Measurements from ENCODE around the genes IFTAP and RAG2.

GRCh38 chr11:35150501-35151369, 11.8 kb downstream of the CD44 start:
- PRO-cap, result no peak
- RAMPAGE, long total RNA, 4 experiments, result no peak in any of the 4 experiments

DNA sequence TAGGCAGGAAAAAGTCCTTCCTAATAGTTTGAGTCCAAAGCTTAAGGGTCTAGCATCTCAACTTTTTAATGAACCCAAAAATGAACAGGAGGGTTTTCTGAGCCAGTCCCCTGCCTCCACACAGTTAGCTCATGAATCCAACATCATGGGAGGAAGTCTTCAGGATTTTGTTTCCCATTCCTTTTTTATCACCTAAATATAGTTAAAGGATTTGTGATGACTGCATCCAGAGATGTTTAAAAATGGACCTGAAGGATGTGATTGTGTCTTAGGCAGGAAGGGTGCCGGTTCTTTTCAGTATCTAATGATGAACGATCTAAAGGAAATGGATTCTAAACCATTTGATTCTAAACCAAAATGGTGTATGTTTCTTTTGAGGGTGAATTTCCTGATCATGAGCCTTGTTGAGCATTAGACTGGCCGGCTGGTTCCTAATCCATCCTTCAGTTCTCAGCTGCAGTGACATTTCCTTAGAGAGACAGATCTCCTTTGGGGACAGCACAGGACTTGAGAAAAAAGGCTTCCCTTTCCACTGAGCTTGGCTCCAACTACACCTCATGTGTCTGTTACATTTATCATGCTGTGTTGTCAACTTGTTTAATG, 17.3 kb downstream of the CD44 start:
- PRO-cap, result no peak
- RAMPAGE, long total RNA, 4 experiments, result no peak in any of the 4 experiments

DNA sequence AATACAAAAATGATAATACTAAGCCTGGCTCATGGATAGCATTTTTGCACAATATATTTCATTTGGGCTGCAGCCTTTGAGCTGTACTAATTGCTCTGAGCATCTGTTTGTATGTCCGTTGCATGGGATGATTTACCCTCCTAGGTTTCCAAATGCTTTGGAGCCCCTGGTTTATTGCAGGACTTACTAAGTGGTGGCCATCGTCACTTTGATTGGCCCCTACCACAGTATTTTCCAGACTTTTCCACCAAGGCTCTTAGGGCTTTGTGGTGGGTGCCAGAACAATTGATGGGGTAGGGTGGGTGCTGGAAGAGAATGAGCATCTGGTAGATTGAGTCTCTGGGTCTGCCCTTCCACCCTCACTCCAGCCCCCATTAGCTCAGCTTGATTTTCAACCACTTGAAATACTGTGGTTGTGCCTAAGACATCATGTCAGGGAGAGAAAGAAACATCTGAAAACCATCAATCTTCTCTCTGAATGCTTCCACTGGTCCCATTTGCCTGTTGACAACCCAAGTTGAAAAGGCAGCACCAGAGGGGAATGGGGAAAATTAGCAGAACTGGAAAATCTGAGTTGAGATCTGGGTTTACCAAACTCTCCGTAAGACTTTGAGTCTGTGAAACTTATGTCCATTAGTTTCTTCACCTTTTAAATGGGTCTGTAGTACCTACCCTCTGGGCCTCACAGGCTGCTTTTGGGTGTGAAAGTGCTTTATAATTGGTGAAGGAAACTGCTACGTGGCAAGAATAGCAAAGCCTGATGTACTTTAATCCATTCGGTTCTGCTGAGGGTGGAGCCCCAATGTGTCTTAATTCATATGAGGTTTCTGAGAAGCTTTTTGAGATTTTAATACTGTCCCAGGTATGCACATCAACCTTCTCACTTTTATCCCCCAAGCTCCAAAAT, 26.1 kb downstream of the CD44 start:
- PRO-cap, result no peak
- RAMPAGE, long total RNA, 4 experiments, result no peak in any of the 4 experiments

GRCh38 chr11:35311177-35311691, 108.1 kb downstream of the SLC1A2 start:
- PRO-cap, result no peak
- RAMPAGE, long total RNA, 4 experiments, result no peak in any of the 4 experiments

DNA sequence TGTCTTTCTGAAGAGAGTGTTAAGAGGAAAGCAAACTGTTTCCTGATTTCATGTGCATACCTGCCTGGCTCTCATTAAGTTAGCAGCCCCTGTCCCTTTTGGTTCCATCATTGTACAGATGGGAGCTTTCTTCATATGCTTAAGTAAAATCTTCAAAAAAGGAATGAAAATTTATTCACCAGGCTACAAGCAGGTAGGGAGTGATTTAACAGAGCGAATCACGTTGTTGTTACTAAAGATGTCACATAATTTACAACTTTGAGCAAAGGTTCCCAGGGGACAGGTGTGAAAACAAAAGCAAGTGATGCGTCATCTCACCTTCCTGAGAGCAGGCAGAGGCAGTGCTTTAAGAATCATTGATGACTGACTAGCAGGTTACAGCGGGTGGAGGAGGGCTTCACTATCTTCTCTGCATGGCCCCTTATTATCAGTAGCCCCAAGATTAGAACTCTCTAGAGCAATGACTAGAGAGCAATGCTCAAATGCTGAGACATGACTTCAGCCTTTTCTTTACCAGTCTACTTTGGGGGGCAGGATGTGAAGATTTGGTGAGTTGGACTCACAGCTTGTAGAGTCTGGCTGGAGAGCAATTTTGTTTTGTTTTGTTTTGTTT, 85.0 kb downstream of the SLC1A2 start:
- PRO-cap, result no peak
- RAMPAGE, long total RNA, 4 experiments, result no peak in any of the 4 experiments

GRCh38 chr11:35363932-35364582, 55.3 kb downstream of the SLC1A2 start:
- PRO-cap, result no peak
- RAMPAGE, long total RNA, 4 experiments, result no peak in any of the 4 experiments

DNA sequence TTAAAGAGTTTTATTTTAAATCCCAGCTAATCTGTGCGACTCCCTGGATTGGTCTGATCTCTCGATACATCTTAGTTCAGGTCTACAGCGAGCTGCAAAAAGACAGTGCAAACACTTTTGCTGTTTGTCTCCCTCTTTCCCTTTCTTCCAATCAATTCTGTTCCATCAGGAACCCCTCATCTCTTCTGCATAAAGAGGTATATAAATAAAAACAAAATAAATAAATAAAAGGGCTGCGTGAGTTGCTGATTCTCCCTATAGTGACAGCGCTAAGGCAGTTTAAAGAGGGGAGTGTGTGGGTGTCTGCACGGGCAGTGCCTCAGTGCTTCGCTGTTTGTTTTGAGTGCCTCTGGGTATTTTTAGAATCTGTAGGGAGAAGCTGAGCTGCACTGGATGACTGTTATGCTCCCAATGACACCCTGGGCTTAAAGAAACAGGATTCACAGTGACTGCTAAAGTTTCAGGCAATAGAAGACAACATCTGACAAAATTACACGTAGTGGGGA, 38.9 kb downstream of the SLC1A2 start:
- PRO-cap, result no peak
- RAMPAGE, long total RNA, 4 experiments, result no peak in any of the 4 experiments

DNA sequence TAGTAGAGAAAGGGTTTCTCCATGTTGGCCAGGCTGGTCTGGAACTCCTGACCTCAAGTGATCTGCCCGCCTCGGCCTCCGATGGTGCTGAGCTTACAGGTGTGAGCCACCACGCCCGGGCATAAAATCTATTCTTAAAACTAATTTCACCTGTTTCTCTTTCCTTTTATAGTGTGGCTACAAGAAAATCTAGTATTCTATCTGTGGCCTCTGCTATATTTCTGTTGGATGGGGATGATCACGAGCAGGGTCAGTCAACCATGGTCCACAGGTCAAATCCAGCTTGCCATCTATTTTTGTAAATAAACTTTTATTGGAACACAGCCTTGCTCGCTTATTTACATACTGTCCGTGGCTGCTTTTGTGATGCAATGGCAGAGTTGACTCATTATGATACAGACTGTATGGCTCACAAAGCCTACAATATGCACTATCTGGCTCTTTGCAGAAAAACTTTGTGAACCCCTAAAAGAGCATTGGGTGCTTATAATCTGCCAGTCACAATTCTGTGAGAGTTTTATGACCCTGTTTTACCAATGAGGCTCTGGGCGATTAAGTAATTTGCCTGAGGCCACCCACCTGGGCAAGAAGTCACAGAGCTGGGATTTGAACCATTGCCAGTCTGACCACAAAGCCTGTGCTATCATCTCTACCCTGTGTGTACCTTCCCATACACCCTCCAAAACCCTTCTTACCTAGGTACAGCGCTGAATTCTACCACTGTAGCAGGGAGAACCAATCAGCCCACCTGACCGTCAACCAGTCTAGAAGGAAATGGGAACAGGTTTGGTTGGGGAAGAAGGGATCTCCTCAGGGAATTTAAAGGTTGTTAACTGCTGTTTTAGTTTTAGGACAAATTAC, 28.3 kb downstream of the SLC1A2 start:
- PRO-cap, result no peak
- RAMPAGE, long total RNA, 4 experiments, result no peak in any of the 4 experiments

- PRO-cap, result no peak
- RAMPAGE, long total RNA, 4 experiments, result no peak in any of the 4 experiments
Measured at GRCh38 chr11:35661812-35662302, 718 bp upstream of the TRIM44 start.

- PRO-cap, result no peak
- RAMPAGE, long total RNA, 4 experiments, result no peak in any of the 4 experiments
Measured at GRCh38 chr11:35971172-35972481, 27.8 kb downstream of the LDLRAD3 start.

DNA sequence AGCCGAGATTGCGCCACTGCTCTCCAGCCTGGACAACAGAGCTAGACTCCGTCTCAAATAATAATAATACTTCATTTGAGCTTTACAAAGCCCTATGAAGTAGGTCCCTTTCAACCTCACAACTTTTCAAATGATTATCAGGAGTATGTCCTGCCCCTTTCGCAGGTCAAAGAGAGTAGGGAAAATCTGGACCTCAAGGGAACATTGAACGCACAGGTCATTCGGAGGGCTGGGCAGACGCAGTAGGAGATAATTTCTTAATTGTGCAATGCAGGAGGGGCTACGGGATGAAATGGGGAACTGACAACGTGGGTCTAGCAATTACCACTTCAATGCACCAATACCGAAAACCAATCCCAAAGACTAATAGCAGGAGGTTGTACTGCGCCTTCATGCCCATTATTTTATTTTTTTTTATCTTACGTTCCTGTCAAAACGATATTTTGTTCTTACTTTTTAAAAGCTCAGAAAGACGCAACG, 439 bp downstream of the COMMD9 start:
- PRO-cap, result no peak
- RAMPAGE, long total RNA, 4 experiments, result no peak in any of the 4 experiments

DNA sequence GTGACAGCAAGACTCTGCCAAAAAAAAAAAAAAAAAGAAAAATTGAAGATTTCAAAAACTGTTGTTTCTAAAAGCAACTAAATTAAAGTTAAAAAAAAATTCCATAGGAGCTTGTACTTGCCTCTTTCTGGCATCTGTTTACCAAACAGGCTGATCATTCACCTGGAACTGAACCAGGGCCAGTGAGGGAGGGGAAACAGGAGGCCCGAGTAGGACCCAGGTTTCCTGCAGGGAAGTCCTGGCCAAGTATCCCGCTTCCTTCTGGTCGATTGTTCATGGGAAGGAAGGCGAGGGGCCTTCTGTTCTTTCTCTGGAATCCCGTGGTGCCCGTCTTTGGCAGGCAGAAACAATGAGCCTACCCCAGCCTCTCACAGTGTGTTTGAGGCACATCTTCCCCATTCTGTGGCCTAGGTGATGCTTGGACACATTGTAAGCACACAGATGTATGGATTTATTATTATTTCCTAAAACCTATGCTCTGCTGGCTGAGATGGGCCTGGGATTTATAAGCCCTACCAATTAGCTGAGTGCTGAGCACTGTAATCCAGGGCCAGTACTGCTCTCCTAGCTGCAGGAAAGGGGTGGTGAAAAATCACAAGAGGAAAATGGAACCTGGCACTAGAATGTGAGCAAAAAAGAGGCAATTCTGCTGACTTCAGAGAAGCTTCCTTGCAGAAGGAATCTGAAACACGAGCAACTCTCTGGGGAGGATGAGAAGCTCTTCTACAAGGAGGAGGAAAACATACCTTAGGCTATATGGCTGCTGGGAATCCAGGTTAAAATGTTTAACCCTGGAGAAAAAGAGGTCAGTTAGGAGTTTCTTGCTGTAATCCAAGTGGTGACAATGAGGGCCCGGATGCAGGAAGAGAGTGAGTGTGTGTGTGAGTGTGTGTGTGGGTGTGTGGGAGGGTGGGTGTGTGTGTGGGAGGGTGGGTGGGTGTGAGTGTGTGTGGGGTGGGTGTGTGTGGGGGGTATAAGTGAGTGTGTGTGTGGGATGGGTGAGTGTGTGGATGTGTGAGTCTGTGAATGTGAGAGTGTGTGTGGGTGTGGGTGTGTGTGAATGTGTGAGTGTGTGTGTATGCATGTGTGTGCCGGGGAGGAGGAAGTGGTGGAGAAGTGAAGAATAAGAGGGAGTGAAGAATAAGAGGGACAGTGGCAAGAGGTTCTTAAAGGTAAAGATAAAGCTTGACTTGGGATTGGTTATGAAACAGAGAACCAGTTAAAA, 53.6 kb downstream of the PRR5L start:
- PRO-cap, result no peak
- RAMPAGE, long total RNA, 4 experiments, result no peak in any of the 4 experiments

- PRO-cap, result no peak
- RAMPAGE, long total RNA, 4 experiments, result no peak in any of the 4 experiments
Measured at GRCh38 chr11:36454424-36455626, 55.2 kb downstream of the TRAF6 start.

GRCh38 chr11:36594042-36595174, at the start of gene IFTAP:
IFTAP (plus strand) TSS chr11:36594502.
- PRO-cap, result no peak
- RAMPAGE, long total RNA, 4 experiments, result start-site peak on the plus strand in 4 of 4 experiments, at chr11:36594501-36594551 at its widest, 36 to 217 reads per replicate

DNA sequence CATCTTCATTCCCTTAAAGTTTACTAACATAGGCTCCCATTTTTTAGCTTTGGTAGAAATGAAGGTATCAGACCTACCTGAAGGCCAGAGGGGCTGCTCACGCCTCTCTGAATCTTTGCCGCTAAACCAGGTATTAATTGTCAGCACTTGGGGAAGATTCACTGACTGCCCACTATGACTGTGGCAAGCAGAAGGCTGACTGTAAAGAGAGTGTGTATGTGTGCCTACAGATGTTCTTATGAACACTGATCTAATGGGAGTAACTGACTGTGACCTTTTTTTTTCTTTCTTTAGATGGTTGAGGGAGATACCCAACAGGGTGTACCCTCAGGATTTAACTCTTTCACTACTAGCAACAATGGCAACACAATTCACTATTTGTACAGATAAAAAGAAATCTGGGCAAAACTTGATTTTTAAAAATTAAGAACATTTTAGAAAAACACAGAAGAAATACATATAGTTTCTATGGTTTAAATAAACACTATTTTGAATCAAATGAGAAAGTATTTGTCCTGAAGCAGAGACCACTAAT, at the start of gene RAG2:
RAG2 (minus strand) TSS at position 212 of the 535 bp plus-strand sequence.
- PRO-cap, result no peak
- RAMPAGE, long total RNA, 4 experiments, result no peak in any of the 4 experiments

DNA sequence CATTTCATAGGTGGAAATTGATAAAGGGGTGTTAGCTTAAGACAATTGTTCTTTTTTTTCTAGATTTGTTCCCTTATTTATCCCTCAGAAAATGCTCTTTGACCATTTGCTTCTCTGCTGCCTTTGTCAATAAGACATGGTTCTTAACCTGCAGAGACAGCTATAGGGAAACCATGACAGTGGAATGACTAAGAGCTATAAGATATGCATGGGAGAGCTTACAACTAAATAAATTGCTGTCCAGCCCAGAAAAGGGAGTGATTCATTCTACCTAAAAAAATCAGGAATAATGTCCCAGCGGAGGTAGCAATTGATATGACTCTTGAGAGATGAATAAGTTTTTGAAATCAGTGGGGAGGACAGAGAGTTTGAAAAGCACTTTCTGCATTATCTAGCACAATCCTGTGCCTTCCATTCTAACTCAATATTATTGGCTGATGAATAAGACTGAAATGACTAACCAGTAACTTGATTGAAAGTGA, 680.6 kb upstream of the API5 start:
- PRO-cap, result no peak
- RAMPAGE, long total RNA, 4 experiments, result no peak in any of the 4 experiments

DNA sequence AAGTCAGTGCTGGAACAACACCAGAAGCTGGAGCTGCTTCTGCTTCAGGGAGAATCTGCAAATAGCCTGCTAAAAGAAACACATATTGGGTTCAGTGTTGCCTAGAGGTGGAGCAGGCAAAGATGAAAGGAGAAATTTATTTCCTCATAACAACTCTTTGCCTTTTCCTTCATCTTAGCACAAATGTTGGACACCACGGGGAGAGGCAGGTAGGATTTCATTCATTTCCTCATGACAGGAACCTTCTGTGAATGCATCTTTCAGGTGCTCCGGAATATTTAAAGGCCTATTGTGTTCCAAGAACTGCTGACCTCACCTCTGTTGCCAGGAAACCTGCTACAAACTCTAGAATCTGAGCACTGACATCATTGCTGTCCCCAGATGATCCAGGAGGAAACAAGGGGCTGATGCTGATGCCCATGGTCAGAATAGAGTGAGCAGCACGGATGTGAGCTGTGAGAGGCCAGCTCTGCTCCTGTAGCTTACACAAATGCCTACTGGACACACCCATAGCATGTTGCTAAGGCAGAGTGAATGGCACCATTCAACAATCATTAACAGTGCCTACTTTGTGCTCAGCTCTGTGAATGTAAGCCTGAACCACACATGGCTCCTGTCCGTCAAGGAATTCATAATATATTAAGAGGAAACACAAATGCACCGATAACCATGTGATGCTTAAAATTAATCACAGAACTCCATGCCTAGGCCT, 276.8 kb upstream of the API5 start:
- PRO-cap, result no peak
- RAMPAGE, long total RNA, 4 experiments, result no peak in any of the 4 experiments

GRCh38 chr11:43332004-43332590, 20.3 kb downstream of the API5 start:
- PRO-cap, result no peak
- RAMPAGE, long total RNA, 4 experiments, result no peak in any of the 4 experiments

DNA sequence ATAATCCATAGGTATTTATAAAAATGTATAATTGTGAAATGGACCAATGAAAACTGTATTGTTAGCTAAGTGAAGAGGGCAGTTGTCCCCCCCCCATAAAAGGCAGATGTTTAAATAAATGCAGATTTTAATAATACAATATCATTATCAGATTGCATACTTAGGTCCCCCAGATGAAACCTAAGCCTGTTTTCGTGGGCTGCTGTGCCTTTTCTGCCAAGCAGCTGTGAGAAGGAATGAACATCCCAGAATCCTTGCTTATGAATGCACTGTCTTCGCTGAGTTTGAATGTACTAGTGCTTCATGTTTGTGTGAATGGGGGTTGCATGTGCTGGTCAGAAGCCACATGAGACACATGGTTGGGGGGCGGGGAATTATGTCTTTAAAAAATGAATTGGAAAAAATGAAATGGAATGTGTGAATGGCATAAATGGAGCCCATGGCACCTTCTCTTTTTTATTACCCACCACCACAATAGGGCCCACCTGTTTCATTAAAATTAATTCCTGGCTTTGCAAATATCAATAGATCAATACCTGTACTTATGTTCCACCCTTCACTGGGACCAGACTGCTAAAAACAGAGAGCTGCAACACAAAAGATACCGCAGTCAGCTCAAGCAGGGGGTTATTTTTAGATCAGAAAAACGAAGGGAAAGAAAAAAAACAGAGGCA, 125.3 kb upstream of the HSD17B12 start:
- PRO-cap, result no peak
- RAMPAGE, long total RNA, 4 experiments, result no peak in any of the 4 experiments

DNA sequence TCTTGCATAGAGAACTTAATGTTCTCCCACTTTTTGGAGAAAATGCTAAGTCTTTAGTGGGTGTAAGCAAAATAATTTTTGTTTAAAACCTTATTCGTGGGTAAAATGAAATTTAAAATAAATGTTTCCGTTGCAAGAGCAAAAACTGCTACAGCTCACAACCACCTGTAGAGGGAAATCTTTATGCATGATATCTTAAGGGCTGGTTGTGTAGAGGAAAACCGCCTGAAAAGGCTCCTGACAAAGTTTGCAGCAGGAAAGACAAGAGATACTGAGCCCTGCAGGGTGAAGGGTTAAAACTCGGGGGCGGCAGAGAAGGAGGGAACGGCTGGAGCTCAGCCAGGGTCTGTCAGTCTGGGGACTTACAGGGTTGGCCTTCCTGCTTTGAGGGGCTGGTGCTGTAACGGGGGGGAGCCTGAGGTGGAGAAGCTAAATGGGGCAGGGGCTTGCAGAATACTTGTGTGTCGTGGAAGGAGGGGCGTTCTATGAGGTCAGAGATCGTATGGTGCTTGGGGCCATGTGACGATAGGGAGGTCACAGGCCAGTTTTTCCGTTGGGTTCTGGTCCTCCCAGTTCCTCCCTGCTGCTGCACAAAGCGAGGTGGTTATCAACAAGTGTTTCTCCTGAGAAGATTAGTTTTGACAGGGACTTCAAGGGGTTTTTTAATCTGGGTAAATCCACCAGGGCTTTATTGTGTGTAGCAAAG, 122.9 kb upstream of the HSD17B12 start:
- PRO-cap, result no peak
- RAMPAGE, long total RNA, 4 experiments, result no peak in any of the 4 experiments